Trachea (tissue), 1 donor: ENCODE results near the genes GARIN4, SPATA45 and VASH2.

DNA sequence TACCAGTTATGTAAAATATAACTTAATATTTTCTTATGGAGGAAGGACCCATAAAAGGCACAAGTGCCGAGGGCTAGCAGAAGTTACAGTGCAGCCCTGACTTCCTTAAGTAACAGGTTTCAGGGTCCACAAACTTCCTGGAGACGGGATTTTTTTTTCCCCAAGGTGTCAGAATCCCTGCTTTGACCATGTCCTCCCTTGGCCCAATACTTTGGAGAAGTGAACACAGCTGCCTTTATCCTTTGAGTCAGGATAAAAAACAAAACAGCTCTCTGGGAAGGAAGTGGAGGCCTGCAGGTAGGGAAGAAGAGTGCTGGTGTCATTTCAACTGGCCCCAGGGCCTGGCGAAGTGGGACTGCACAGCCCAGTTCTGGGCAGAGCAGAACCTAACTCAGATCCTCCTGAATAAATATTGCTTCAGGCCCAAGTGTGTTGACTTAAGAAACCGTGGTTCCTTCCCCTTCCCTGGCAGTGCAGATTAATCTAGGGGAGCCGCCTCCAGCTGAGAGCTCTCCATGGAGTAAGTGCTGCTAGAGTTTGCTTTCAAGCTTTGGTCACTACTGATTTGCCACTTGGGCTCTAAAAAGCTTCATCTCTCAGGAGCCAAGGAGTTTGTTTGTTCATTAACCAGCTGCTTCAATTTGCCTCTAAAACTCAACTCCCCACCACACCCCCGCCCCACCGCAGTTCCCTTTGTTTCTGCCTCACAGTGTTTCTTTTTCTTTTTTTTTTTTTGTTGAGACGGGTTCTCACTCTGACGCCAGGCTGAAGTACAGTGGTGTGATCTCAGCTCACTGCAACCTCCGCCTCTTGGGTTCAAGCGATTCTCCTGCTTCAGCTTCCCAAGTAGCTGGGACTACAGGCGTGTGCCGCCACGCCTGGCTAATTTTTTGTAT, 112.0 kb downstream of the DTL start:
- PRO-cap: bidirectional peak, plus-strand start at position 471 of the sequence, minus-strand start at position 208 of the sequence

- PRO-cap: no peak
Measured at GRCh38 chr1:212413827-212414225, 860 bp downstream of the PACC1 start.

GRCh38 chr1:212488360-212489139, 55.8 kb downstream of the NENF start:
- PRO-cap: no peak

- PRO-cap: bidirectional peak, plus-strand start at chr1:212559152, minus-strand start at chr1:212558909
Measured at GRCh38 chr1:212559065-212559442, 49.5 kb upstream of the ATF3 start.

DNA sequence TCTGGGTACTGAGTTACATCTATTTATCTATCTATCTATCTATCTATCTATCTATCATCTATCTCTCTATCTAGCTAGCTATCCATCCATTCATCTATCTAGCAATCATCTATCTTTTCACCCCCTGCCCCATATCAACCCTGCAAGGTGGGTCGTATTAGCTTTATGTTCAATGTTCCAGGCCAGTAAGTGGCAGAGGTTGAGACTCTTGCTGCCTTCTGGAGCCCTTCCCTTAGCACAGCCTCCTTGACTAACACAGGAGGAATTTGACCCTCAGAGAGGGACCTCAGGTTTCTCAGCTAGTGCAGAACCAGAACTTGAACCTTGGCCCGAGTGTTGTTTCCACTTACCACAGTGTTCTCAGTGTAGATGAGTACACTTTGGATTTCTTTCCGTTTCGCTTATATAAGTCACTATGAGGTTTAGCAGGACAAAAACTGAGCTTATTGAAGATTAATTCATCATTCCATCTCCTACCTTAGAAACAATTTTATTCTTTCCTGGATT, 11.1 kb upstream of the ATF3 start:
- PRO-cap: no peak

- PRO-cap: unidirectional peak, plus-strand start at chr1:212617219
Measured at GRCh38 chr1:212616926-212617398, 7.3 kb upstream of the GARIN4 start.

DNA sequence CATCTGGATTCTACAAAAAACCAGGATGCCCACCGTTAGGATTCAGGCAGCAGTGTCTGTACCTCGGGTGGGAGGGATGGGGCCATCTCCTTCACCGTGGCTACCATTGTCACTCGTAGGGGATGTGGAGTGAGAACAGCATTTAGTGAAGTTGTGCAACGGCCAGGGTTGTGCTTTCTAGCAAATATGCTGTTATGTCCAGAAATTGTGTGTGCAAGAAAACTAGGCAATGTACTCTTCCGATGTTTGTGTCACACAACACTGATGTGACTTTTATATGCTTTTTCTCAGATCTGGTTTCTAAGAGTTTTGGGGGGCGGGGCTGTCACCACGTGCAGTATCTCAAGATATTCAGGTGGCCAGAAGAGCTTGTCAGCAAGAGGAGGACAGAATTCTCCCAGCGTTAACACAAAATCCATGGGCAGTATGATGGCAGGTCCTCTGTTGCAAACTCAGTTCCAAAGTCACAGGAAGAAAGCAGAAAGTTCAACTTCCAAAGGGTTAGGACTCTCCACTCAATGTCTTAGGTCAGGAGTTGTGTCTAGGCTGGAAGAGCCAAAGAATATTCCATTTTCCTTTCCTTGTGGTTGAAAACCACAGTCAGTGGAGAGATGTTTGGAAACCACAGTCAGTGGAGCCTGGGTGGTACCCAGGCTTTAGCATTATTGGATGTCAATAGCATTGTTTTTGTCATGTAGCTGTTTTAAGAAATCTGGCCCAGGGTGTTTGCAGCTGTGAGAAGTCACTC, 4.3 kb upstream of the GARIN4 start:
- PRO-cap: unidirectional peak, plus-strand start at position 536 of the sequence

DNA sequence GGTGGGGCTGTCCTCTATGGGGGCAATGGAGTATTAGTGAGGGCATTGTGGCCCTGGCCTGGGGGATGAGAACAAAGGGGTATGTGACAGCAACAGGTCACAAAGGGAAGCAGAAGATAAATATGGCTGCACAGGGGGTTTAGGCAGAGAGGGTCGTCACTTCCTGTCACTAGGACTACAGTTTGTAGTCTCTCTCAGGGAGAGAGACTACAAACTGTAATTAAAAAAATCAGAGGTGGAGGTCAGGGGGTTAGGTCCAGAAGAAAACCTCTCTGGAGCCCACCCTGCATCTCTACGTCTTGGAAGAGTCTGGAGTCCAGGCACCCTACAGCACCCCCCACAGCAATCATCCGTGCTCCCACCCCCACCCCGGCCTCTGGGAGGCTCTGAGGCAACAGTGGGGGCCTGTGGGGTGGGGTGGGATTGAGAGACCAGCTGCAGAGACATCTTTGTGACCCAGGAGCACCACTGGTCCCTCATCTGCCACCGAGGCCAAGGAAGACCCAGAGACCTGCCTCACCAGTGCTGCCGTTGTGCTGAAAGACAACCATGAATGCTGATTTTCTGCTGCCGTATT, at the start of gene GARIN4:
GARIN4 (plus strand) TSS at position 146 of the 577 bp plus-strand sequence.
- PRO-cap: no peak

DNA sequence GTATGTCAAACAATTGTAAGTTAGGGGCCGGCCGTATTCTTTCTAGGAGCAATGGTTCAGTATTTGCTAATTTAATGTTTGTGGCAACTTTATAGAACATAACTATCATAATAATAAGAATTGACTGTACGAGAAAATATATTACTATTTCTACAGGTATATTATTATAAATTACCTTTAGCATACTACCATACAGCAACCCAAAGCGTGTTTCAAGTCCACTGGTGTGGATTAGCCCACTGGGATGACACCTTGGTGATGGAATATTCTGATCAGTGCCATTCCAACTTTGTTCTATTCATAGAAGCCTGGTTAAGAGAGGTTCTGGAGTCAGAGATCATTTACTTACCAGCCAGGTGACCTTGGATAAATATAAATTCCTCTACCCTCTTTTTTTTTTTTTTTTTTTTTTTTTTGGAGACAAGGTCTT, at the start of gene SPATA45:
SPATA45 (minus strand) TSS at position 245 of the 430 bp plus-strand sequence.
- PRO-cap: no peak

- PRO-cap: bidirectional peak, plus-strand start at chr1:212950604, minus-strand start at chr1:212950394
Measured at GRCh38 chr1:212950195-212951142, at the start of gene VASH2. VASH2 (plus strand) TSS chr1:212950541.

DNA sequence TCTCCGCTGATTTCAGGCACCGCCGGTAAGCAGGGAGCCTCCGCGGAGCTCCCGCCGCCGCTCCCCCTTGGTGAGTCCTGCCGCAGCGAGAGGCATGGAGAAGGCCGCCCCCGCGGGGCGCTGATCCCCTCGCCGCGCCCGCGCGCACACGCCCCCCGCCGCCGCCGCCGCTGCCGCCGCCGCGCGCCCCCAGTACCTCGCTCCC, 884 bp downstream of the VASH2 start:
- PRO-cap: no peak

GRCh38 chr1:213582486-213582728, 405.4 kb upstream of the PROX1 start:
- PRO-cap: no peak

GRCh38 chr1:213596851-213597240, 390.9 kb upstream of the PROX1 start:
- PRO-cap: no peak

GRCh38 chr1:213725095-213725728, 262.6 kb upstream of the PROX1 start:
- PRO-cap: no peak

- PRO-cap: no peak
Measured at GRCh38 chr1:213921337-213921744, 66.4 kb upstream of the PROX1 start.

DNA sequence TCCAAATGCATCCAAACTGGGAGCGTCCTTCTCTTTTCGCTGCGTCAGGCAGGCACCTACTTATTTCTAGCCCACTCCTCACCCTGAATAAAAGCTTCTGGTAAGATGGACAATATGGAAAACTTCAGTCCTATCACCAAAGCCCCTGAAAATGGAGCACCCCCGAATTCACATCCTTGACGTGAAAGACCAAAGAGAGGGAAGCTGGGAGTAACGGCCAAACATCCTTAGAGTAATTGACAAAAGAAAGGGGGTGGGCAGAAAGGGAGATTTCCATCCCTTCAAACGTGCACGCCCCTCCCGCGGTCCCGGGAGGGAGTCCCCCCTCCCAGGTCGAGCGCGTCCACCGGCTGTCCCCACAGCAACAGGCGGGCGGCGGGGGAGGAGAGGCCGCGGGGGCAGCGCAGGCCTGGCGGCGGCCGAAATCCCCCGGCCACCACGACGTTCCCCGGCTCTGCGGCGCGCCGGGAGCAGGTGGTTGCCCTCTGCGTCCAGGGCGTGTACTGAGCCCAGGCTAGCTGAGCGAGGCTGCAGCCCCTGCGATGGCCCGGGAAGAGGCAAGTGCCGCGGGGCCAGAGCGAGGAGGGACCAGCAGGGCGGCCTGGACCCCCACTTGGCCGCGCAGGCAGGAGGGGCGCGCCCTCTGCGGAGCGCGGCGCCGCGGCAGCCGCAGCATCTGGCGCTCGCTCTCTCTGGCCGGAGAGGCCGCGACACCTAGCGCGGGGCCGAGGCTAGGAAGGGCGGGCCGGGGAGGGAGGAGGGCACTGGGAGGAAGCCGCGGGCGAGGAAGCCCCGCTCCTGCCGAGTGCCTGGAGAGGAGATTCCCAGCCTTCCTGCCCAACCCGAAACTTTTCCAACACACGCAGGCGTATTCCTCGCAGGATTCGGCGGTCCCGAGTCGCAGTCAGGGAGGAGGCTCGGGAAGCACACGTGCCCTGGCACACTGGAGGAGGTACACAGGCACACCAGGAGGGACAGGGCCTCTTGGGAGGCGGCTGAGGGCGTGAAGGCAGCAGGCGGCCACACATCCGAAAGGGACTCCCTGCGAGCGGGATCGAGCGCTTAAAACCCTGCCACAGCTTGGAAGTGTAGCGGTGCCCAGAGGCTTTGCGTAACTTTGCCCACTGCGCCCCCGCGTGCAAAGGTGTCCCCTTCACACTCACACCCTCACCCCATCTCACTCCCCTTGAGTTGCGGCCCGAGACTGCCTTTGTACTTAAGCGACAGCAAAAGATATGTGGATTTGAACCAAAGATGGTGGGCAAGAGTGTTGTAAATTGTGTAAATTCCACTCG, 5.0 kb upstream of the PROX1 start:
- PRO-cap: no peak

GRCh38 chr1:213984268-213984911, 3.4 kb upstream of the PROX1 start:
- PRO-cap: no peak

GRCh38 chr1:213996978-213998044, 9.5 kb downstream of the PROX1 start:
- PRO-cap: no peak

DNA sequence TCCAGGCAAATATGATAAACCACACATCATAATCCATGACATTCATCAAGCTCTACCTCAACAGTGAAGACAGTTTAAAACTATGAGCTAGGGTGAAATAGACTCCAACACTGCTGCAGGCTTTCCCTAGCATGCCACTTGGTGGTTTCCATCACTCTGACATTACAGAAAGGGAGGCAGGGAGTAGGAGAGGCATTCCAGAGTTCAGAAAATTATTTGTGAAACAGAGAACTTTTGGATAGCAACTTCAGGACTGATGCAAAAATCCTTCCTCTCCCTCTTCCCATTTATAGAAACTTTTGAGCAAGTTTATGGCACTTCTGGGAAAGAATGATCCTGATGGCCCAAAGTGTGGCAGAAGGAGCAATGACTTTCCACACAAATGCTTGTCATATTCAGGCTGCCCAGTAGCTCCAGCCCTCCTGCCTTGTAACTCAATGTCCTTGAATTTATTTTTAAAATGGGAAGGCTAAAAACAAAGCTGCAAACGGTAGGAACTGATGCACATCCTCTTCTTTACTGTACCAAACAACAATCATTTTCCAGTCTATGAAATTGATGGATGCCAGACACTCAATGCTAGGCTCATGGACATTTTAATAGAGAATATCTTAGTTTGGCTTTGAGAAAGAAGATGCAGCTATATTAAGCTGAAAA, 70.8 kb downstream of the SMYD2 start:
- PRO-cap: no peak

DNA sequence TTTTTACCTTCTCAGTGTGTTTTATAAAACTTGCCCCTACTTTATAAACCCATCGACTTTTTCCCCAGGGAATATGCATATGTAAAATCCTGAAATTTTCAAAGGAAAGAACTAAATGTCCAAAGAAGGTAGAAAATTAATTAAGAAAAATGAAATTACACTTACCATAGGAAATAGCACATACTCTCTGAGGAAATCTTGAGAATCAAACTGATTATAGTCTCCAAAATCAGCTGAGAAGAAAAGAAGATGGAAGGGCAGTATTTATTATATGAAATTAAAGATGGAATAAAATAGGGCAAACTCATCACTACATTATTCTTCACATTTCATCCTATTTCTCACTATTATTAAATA, 130.5 kb downstream of the SMYD2 start:
- PRO-cap: no peak